A673 (cell line): ENCODE results near the genes OLFM4, PRR20A and PRR20D.

- PRO-cap, result no peak
Observed at GRCh38 chr13:53028419-53029250, at the start of gene OLFM4. Gene OLFM4 (plus strand): TSS chr13:53028813.

DNA sequence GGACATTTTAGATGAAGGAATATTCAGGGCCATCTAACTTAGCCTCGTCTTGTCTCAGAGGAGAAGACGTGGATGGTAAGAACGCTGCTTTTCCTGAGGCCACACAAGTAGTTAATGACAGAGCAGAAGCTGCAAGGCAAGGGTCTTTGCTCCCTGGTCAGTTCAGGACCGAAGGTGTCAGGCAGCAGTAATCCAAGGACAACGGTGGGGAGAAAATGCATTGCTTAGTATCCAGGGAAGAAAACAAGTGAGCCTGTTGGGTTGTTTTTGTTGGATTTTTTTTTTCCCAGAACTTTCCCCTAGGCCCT, 16.3 kb downstream of the OLFM4 start:
- PRO-cap, result no peak

DNA sequence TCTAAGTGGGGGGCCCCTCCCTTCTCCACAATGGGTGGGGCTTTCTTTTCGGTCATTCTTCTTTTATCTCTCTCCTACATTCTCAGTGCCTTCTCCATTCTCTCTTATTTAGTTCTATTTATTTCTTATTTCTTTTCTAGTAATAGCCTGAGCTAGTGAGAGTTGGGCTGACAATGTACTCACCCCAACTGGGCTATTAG, 331.4 kb downstream of the OLFM4 start:
- PRO-cap, result no peak

- PRO-cap, result no peak
Observed at GRCh38 chr13:55999619-56000126, 1141.0 kb upstream of the PRR20A start.

- PRO-cap, result no peak
Observed at GRCh38 chr13:57140634-57141135, at the start of gene PRR20A. Gene PRR20A (plus strand): TSS chr13:57140918.

- PRO-cap, result no peak
Observed at GRCh38 chr13:57160336-57160887, at the start of gene PRR20D. Gene PRR20D (plus strand): TSS chr13:57160632.

GRCh38 chr13:59368701-59369171, 795.0 kb downstream of the DIAPH3 start:
- PRO-cap, result no peak

DNA sequence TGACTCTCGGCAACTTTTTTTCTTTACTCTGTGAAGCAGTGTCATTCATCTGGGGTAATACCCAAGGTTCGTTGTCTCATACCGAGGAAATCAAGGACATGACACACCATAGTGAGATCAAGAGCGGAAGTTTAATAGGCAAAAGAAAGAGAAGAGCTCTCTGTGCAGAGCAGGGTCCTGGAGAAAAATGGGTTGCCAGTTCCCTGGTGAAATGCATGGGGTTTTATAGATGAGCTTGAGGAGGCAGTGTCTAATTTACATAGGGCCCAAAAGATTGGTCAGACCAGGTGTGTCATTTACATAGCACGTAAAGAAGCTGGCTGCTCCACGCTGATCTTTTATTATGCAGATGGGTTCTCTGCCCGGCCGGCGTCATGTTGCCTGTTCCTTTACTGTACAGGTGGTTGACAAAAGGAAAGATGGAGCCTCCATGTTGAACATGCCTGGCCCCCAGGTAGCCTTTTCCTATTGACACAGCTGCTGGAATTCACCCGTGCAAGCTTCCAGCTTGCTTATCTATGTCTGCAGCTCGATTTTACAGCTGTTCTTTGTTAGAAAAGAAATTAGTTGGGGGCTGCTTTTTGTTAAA, 97.8 kb upstream of the DIAPH3 start:
- PRO-cap, result no peak

- PRO-cap, result bidirectional peak, plus-strand start at chr13:60584610, minus-strand start at chr13:60584463; bidirectional peak, plus-strand start at chr13:60584785, minus-strand start at chr13:60584709
Observed at GRCh38 chr13:60584296-60584854, 187.4 kb downstream of the TDRD3 start.

- PRO-cap, result unidirectional peak, minus-strand start at chr13:60638111
Observed at GRCh38 chr13:60638029-60638389, 241.0 kb downstream of the TDRD3 start.

GRCh38 chr13:64077170-64077593, 244.3 kb upstream of the ENSG00000285566 start:
- PRO-cap, result no peak

- PRO-cap, result no peak
Observed at GRCh38 chr13:66634407-66634827, 595.7 kb downstream of the PCDH9 start.

DNA sequence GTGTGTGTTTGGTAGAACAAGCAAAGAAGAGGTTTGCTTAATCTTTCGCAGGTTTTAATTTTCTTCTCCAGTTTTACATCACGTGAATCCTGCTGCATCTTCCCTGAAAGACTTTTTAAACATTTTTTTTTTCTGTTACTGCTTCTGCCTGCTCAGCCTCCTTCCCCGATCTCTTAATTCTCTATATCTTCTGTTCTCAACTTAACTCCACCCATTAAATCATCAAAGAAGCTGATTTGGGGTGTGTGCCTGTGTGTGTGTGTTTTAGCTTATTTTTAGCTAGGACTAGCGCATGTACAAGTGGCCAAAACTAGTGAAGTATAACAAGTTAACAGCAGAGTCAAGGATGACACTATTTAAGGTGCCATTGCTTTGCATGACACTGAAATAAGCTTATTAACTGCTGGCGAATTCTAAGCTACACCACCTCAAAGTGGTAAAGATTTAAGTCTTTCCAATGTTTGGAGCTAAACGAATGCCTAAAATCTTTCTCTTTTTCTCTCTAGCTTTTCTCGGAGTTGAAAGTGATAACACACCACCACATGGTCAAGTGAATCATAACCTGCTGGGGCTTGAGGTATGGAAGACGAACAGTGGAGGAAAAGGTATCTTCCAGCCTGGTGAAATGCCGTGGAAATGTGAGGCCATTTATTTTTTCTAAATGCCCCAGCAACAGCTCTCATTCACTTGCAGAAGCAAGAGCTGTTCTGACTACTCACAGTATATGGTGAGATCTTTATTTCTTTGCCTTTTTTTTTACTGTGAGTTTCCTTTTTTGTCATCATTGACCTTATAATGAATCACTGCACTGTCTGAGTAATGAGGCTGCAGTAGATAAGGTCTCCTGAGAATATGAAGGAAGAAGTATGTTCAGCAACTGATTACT, 570.3 kb downstream of the PCDH9 start:
- PRO-cap, result unidirectional peak, minus-strand start at position 709 of the sequence

DNA sequence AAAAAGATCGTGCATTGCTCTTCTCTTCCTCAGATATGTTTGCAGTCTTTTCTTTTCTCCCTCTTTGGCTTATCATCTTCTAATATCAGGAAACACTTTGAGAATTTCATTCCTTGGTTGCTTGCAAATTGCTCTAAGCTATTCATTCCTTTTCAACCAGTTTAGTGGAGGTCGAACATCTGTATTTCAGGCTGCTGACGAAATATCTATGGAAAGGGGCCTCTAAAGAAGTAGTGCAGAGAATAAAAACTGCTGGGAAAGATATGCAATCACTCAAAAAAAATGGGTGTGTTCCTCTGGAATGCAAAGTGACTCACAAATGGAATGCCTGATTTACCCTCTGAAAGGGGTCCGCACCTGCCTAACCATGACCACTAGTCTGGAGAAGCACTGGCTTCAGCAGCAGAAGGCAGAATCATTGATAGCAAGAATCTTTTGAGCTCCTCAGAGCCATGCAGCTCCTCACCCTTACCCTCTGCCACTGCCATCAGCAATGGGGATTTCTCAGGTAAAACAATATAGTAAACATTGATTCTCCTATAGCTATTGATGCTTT, 129.4 kb downstream of the PCDH9 start:
- PRO-cap, result no peak

DNA sequence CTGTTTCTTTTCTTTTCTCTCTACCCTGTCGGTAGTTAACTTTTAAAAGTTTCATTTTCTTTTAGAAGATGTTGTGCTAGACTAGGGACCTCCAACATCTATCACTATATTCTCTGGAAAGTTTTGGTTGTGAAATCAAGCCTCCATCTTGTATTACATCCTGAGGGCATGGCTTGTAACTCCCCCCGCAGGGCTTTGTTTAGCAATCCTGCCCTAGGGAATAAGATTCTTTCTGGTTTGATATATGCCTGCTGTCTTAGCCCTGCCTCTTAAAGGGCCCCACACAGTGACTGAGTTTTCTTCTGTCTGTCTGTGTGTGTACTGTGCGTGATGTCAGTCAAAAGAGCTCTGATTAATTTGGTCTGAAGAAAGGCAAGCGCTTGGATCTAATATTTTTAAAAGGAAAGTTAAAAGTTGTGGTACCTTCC, 1027.4 kb upstream of the PCDH9 start:
- PRO-cap, result no peak

GRCh38 chr13:69221481-69222058, 886.7 kb downstream of the KLHL1 start:
- PRO-cap, result no peak

DNA sequence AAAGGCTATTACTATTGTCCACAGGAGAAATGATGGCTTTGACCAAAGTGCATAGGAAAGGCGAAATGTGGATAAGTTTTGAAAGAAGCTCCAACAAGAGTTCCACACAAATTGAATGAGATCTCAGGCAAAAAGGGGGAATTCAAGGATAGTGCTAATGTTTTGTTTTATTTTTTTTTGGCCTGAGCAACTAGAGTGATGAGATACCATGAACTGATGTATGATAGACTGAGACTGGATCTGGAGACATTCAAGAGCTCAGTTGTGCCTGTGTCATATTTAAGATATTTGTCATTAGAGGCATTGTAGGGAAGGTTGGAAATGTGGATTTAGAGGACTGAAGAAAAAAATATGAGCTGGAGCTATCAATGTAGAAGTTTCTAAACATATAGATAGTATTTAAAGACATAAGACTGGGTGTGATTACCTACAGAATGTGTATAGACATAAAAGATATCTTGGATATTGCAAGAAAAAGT, 457.7 kb downstream of the KLHL1 start:
- PRO-cap, result no peak

DNA sequence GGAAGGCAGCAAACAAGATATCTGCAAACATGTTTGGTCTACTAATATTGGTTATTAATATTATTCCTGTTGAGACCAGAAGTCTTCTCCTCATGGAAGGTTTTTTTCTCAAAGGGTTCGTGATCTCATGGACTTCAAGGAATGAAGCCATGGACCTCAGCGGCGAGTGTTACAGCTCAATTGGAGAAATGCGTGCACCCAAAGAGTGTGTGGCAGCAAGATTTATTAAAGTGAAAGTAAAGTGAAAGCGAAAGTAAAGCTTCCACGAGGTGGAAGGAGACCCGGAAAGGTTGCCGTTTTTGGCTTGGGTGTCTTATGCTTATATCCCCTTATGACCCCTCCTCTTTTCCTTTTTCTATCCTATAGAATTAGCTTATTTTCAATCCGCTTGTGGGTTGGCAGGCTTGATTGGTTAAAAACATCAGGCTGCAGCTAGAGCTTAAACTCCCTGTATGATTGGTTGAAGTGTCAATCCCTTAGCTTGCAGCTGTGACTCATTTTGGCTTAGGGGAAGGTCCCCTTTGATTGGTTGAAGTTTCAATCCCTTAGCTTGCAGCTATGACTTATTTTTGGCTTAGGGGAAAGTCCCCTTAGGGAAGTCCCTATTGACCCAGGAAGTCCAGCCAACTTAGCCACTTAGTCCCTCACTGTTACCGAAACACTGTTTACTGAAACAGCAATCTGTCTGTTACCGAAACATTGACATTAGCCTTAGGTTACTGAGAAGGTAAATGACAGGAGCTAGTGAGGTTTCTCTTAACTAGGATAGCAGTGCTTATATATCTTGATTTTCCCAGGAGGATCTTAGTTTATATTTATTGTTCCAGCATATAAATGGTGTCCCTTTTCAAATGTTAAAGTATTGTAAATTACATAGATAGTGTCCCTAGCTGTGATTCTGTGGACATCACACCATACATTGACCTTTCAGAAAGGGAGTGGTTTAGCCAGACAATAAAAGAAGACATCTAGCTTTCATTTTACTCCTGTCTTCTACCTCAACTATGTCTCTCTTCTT, 575.9 kb downstream of the DACH1 start:
- PRO-cap, result no peak

DNA sequence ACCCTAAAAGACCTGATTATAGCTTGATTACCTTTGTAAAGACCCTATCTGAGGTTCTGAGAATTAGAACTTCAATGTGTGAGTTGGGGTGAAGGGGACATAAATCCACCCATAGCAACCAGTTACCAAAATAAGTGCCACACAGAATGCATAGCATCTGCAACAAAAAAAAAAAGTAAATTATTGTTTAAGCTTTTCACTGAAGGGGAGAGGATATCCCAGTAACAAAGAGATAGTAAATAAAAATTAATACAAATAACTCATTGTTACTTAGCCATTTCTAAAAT, 175.2 kb downstream of the MZT1 start:
- PRO-cap, result no peak

DNA sequence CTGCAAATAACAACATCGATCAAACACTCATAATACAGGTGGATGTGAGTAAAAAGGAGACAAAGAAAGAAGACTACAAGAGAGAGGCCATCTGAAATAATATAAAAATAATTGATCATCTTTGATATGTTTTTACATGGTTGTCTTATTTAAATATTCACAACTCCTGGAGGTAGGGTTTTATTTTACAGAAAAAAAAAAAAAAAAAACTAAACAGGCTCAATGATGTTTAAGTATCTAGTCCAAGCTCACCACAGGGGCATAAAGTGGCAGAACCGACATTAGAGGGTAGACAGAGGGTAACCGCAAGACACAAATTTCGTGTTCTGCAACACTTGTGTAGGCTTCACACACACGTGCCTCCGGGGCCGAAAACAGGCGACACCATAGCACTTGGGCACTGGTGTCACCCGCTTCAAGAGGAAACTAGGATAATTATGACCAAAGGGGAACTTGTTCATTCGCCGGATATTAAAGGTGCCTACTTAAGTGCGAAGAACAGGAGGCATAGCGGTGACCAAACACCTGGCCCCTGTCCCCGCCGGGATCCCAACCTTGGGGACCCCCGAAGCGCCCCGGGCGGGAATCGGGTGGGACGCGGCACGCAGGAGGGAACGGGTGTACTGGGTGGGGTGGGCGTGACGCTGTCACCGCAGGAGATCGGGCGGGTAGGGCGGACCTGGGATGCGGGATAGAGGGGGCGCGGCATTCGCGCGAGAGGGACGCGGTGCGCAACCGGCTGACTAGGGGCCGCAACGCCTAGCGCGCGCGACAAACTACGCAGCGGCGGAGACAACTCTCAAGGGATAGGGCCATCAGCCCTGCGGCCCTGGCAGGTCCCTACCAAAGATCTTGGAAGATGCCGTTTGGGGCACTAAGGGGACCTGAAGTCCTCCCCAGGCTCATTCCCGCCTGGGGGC, 615 bp downstream of the MZT1 start:
- PRO-cap, result bidirectional peak, plus-strand start at position 717 of the sequence, minus-strand start at position 622 of the sequence